Subcutaneous adipose tissue (tissue), 3 donors: ENCODE results near the genes CLIC1, VWA7, LSM2 and C4B.

- PRO-cap = no peak
- RAMPAGE, long total RNA, 3 experiments = no peak in any of the 3 experiments
Observed at GRCh38 chr6:31667741-31668255, 1.9 kb downstream of the CSNK2B start.

DNA sequence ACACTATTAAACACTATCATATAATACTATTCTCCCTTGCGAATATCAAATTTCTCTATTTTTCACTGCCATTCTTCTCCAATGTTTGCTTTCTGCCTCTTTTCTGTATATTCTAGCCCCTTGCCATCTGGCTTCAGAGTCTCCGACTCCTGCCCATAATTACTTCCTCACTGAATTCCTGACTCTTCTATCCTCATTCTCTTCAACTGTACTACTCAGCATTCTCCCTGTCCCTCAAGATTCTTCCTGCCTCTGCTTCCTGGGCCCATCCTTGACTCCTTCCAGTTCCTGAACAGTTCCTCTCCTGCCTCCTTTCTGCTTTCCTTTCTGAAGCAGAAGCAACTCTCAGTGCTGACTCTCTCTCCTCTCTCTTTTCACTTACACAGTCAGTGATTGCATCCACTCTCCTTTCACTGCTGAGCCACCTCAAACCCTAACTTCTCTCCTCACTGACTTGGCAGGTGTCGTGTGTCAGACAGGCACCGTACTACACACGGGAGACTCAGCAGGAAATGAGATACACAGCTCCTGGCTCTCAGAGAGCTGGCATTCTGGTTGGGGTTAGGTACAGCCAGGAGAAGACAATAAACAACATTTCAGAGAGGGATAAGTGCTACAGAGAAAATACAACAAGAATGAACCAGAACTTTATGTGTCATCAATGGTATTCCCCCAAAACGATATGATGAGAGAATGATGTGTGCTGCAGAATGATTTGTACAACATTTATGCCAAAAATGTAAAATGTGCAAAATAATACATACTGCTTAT, 5.6 kb downstream of the ABHD16A start:
- PRO-cap = no peak
- RAMPAGE, long total RNA, 3 experiments = no peak in any of the 3 experiments

DNA sequence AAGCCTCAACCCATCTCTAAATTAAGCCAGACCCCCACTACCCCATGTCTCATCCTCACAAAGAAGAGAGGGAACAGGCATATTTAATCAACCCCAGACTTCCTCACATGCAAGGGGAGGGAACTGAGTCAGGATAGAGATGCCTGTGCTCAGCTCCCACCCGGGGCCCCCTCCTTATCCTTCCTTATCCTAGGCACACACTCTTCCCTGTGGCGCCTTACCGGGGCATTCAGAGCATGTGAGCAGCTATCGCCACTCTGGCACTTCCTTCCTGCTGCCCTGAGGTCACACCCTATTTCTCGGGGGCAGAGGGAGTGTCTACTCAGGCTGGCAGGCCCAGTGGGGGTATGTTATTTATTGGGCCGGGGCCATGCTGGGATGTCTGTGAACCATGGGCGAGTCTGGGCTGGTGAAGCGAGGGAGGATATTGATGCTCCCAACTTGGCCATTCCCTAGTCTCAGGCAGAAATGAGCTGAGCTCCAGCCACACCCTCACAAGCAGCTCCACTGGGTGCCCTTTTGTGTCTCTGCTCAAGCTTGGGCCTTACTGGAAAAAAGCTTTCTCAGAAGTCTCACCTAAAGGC, 4.0 kb upstream of the LY6G6D start:
- PRO-cap = no peak
- RAMPAGE, long total RNA, 3 experiments = no peak in any of the 3 experiments

DNA sequence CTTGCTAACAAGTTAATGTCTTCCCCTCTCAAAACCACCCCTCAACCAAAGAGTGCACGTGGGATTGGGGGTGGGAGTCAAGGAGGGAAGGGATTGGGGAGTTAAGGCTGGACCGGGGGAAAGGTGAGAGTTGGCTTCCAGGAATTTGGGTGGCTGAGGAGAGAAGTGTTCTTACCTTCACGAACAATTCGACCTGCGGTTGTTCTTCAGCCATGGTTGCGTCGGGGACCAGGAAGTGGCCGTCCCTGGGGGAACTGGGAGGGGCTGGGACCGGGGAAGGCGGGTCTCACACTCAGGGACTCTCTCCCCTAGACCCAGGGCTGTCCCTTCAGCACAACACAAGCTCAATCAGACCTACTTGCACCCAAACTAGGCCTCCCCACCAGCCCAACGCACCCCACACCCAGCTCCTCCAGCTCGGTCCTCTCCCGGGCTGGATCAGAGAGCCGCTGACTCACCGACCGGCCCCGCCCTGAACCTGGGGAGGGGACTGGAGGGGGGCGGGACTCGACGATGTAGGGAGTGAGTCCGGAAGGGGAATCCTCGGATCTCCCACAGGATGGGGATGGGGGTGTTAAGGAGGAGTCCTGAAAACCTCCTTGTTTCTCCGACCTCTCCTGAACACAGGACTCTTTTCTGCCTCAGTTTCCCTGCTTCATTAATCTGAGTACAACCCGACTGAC, at the start of gene CLIC1:
CLIC1 (minus strand) TSS at position 444 of the 683 bp plus-strand sequence.
- PRO-cap = bidirectional peak, plus-strand start at position 336 of the sequence, minus-strand start at position 227 of the sequence; bidirectional peak, plus-strand start at position 557 of the sequence, minus-strand start at position 440 of the sequence
- RAMPAGE, long total RNA, 3 experiments = start-site peak on the minus strand in 3 of 3 experiments, centred at positions 232 to 451 of the sequence, 1,755 to 4,897 reads per replicate

- PRO-cap = no peak
- RAMPAGE, long total RNA, 3 experiments = no peak in any of the 3 experiments
Observed at GRCh38 chr6:31738322-31739098, 1.3 kb upstream of the MSH5 start.

GRCh38 chr6:31762805-31763941, 717 bp downstream of the SAPCD1 start:
- PRO-cap = no peak
- RAMPAGE, long total RNA, 3 experiments = no peak in any of the 3 experiments

DNA sequence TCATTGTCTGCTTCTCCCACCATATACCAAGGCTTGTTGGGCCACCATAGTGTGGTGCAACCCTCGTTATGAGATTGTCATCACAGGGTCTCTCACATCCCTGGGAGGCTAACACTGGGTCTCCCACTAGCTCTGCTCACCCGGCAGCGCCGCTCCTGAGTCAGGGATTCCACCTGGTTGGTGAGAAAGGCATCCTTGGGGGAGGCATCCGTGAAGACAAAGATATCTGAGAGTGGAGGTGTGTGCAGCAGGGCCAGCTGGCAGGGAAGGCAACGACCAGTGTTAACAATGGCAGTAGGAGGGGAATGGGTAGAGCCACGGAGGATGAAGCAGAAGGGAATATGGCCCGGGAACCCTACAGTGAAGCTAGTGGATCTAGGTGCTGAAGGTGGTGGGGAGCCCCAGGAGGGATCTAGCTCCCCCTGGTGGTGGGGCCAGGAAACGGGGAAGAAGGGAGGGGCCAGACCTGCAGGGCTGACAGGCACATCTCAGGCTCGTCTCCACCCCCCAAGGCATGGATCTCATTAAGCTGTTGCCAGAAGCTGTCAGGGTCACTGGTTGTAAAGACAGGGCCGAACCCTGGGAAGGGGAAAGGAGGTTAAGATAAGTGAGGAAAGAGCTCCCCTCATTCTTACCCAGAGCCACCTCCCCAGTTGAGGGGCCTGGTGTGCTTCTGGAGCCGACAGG, 7.2 kb downstream of the SAPCD1 start:
- PRO-cap = no peak
- RAMPAGE, long total RNA, 3 experiments = no peak in any of the 3 experiments

GRCh38 chr6:31776007-31776490, 1.1 kb downstream of the VWA7 start:
- PRO-cap = no peak
- RAMPAGE, long total RNA, 3 experiments = no peak in any of the 3 experiments

GRCh38 chr6:31776491-31777659, at the start of gene VWA7:
TSS of gene VWA7 (minus strand) at chr6:31777328.
- PRO-cap = no peak
- RAMPAGE, long total RNA, 3 experiments = no peak in any of the 3 experiments

GRCh38 chr6:31794174-31794495, 1.4 kb downstream of the VARS1 start:
- PRO-cap = no peak
- RAMPAGE, long total RNA, 3 experiments = no peak in any of the 3 experiments

DNA sequence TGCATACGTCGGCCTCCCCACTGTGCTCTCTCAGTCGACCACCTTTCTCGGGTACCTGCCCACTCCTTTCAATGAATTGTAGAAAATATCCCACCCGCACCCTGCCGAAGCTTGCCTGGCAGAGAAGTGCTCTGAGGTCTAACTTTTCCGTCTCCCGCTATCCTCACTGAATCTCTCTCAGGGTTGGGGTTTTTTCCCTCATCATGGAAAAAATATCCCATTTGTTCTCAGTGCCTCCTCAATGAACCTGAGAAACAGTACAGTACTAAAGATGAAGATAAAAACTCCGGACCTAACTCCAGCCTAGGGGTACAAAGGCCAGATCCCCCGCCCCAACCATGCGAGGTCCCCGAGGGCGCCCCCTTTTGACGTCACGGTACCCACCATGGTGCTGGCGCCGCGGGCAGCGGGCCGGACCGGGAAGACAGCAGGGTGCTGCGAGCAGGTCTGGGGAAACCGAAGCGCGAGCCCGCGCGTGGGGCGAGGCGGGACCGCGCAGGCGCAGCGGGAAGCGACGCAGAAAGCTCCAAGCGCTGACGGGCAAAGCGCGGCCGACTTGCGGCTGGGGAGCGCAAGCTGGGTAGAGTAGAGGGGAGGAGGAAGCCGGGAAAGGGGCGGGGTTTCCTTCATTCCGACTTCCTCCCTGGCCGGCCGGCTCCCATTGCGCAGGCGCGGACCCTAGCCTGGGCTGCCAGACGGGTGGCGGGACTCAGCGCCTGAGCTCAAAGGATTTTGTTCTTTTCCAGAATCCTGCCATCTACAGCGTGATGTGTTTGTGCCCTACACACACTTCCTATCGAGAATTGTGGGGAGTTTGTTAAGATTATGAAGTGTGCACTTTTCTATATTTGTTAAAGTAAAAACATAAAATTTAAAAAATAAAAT, at the start of gene LSM2:
LSM2 (minus strand) TSS at position 596 of the 885 bp plus-strand sequence.
- PRO-cap = bidirectional peak, plus-strand start at position 668 of the sequence, minus-strand start at position 449 of the sequence
- RAMPAGE, long total RNA, 3 experiments = start-site peak on the minus strand in 3 of 3 experiments, centred at positions 454 to 588 of the sequence, 27 to 101 reads per replicate

GRCh38 chr6:31836190-31836759, 8.7 kb downstream of the HSPA1B start:
- PRO-cap = unidirectional peak, minus-strand start at chr6:31836550
- RAMPAGE, long total RNA, 3 experiments = no peak in any of the 3 experiments

DNA sequence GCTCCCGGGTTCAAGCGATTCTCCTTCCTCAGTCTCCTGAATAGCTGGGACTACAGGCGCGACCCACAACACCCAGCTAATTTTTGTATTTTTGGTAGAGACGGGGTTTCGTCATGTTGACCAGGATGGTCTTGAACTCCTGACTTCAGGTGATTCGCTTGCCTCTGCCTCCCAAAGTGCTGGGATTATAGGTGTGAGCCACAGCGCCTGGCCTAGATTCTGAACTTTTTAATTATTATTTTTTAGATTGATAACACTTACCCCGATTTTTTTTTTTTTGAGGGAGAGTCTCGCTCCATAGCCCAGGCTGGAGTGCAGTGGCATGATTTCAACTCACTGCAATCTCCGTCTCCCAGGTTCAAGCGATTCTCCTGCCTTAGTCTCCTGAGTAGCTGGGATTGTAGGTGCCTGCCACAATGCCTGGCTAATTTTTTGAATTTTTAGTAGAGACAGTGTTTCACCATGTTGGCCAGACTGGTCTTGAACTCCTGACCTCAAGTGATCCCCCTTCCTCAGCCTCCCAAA, 6.9 kb downstream of the NEU1 start:
- PRO-cap = no peak
- RAMPAGE, long total RNA, 3 experiments = no peak in any of the 3 experiments

- PRO-cap = no peak
- RAMPAGE, long total RNA, 3 experiments = no peak in any of the 3 experiments
Observed at GRCh38 chr6:31875099-31875575, 3.7 kb downstream of the SLC44A4 start.

DNA sequence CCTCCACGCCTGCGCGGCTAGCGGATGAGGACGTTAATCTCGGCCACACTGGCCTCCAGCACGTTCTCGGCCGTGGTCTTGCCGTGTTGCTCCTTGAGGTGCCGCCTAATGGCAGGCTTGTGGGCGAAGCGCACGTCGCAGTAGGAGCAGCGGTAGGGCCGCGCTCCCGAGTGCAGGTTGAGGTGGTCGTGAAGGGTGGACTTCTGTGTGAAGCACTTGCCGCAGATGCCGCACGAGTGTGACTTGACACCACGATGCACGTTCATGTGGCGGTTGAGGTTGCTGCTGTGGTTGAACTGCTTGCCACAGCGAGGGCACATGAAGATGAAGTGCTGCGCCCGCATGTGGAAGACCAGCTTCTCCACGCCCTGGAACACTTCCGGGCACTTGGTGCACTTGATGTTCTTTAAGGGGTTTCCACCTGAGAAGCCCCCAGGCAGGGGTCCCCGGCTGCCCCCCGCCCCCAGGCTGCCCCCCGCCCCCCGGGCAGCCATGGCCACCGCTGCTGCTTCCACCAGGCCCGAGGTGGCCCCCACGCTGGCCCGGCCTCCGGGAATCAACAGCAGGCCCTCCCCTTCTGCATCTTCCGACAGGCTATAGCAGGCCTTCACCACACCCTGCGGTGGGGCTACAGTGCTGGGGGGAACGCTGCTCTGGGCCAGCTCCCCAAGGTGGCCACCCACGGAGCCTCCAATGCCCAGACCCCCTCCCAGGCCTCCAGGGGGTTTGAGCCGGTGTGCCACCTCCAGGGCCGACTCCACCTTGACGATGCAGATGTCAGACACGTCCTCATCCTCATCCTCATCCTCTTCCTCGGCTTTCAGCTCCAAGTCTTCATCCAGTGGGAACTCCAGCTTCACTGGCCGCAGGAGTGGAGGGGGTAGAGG, 1.7 kb downstream of the ZBTB12 start:
- PRO-cap = no peak
- RAMPAGE, long total RNA, 3 experiments = no peak in any of the 3 experiments

DNA sequence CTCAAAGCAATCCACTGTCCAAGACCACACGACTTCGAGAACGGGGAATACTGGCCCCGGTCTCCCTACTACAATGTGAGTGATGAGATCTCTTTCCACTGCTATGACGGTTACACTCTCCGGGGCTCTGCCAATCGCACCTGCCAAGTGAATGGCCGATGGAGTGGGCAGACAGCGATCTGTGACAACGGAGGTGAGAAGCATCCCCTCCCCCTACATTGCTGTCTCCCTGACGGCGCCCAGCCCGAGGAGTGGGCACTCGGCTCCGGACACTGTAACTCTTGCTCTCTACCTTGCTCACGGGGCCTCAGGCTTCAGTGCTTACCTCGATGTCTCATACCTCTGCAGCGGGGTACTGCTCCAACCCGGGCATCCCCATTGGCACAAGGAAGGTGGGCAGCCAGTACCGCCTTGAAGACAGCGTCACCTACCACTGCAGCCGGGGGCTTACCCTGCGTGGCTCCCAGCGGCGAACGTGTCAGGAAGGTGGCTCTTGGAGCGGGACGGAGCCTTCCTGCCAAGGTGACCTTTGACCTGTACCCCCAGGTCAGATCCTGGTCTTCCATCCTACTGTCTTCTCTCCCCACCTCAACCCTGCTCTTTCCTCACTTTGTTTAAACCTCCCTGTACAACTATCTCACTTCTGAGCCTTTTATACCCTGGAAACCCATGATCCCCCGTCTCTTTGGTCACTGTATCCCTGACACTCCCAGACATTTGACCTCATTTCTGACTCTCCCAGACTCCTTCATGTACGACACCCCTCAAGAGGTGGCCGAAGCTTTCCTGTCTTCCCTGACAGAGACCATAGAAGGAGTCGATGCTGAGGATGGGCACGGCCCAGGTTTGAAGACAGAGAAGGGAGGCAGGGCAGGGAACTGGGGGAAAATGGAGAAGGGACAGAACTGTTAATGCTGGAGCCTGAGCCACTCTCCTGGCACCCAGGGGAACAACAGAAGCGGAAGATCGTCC, 1.4 kb downstream of the CFB start:
- PRO-cap = no peak
- RAMPAGE, long total RNA, 3 experiments = no peak in any of the 3 experiments

GRCh38 chr6:31978861-31979964, 2.6 kb upstream of the C4A start:
- PRO-cap = no peak
- RAMPAGE, long total RNA, 3 experiments = no peak in any of the 3 experiments

GRCh38 chr6:32014405-32015028, at the start of gene C4B:
TSS of gene C4B (plus strand) at chr6:32014795.
- PRO-cap = no peak
- RAMPAGE, long total RNA, 3 experiments = no peak in any of the 3 experiments

GRCh38 chr6:32028591-32029537, 9.4 kb upstream of the CYP21A2 start:
- PRO-cap = no peak
- RAMPAGE, long total RNA, 3 experiments = no peak in any of the 3 experiments

DNA sequence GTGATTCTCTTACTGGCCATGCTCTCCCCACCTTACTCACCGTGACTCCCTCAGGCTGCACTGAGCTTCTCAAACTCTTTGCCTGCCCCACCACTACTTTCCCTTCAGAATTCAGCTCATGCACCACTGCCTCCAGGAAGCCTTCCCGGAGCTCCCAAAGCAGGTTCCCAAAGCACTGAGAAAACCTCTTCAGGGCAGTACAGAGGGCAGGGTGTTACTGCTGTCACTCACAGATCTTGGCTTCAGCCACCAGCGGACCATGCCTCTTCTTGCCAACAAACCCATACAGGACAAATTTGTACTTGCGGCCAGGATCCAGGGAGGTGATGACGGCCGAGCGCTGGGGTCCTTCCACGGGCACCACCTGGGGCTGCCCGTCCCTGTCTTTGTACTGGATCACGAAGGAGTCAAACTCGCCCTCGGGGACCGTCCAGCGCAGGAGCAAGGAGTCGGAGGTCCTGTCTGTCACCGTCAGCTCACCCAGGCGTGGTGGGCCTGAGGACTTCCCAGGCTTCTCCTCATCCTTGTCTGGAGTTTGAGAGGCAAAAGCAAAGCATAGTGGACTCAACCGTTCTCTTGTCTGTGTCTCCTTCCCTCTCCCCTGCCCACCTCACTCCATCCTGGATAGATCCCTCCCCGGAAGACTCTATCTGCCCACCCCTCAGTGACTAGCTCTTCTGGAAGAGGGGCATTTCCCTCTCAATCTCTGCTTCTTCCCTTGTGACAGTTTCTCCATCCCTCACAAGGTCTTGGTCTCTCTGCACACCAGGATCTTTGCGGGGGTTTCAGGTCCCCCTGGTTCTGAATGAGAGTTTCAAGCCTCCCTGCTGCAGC, 24.7 kb downstream of the TNXB start:
- PRO-cap = no peak
- RAMPAGE, long total RNA, 3 experiments = start-site peak on the minus strand in 1 of 3 experiments, centred at position 263 of the sequence, 43 reads per replicate